Measurements from ENCODE around the gene IPPK.

GRCh38 chr9:91156704-91157461 lies 204.8 kb downstream of the AUH start:
- PRO-cap, 3 experiments: no peak in any of the 3 experiments
- RAMPAGE, long total RNA: no peak
- RRBS, 2 experiments: no CpG with 5 or more reads among the region's 8 CpGs

GRCh38 chr9:91163057-91163589 lies 198.6 kb downstream of the AUH start:
- PRO-cap, 3 experiments: no peak in any of the 3 experiments
- RAMPAGE, long total RNA: no peak
- RRBS, 2 experiments: no CpG with 5 or more reads among the region's 15 CpGs

DNA sequence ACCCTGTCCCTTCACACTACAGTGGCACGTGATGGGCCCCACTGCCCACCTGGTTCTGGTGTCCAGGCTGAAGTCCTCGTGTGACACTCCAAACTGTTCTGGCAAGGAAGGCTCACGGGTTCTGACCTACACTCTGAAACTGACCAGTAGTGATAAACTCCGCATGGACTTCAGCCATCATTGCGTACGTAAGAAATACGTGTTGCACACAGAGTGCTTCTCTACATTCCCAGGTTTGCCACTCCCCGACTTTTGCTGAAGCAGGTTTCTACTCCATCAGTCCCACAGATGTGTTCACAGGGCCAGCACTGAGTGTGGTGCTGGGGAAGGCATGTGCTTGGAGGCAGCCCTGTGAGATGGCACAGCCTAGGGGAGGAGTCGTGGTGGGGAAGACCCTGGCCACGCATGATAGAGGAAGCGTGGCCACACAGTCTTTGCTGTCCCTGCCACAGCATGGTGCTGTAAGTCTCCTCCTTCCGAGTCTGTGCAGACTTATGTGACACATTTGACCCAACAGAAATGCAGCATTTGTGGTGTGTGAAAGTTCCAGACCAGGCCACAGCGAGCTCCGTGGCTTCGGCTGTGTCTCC lies 198.0 kb downstream of the AUH start:
- PRO-cap, 3 experiments: no peak in any of the 3 experiments
- RAMPAGE, long total RNA: no peak
- RRBS, 2 experiments: no CpG with 5 or more reads among the region's 15 CpGs

DNA sequence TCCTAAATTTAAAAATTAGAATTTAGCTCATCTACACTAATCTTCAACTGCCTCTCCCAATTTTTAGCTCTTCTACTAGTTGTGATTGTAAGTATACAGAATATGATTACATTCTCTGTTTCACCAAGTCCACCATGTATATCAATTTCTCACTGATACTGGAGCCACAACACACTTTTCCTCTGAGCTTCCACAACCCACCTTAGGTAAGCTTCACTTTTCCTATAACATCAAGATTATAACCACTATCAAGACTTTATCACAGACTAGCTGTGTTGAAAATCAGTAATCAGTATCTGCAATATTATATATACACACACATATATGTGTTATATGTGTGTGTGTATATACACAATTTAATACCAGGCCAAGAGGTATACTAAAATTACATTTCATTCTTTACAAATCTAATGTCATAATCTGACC lies 97.9 kb downstream of the AUH start:
- PRO-cap, 3 experiments: no peak in any of the 3 experiments
- RAMPAGE, long total RNA: no peak

- PRO-cap, 3 experiments: no peak in any of the 3 experiments
- RAMPAGE, long total RNA: no peak
- RRBS, 2 experiments: no CpG with 5 or more reads among the region's 1 CpG
These were observed 63.3 kb downstream of the AUH start for GRCh38 chr9:91298419-91298913.

DNA sequence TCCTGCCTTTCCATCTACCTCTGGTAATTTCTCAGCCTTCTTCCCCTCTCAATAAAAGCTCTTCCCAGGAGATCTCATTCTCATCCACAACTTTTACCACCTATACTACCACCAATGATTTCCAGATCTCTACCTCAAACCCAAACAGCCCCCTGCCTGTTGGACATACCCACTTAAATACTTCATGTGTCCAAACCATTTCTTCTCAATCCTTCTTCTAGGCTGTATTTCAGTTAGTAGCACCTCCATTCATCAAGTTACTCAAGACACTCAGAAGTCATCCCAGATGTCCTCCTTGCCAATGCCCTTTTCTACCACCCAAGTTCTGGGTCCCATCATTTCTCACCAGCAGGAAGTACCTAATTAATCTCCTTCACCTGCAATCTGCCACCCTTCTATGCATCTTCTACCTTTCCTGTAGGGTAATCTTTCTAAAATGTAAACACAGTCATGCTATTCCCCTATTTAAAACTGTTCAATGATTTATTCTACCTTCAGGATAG lies 61.5 kb downstream of the AUH start:
- PRO-cap, 3 experiments: no peak in any of the 3 experiments
- RAMPAGE, long total RNA: no peak

- PRO-cap, 3 experiments: peak in 2 of 3 experiments; most common plus-strand start chr9:91303105 (in 1); most common minus-strand start chr9:91302929 (in 1)
- RAMPAGE, long total RNA: no peak
- RRBS, 2 experiments: no CpG with 5 or more reads among the region's 7 CpGs
These were observed 58.9 kb downstream of the AUH start for GRCh38 chr9:91302657-91303334.

DNA sequence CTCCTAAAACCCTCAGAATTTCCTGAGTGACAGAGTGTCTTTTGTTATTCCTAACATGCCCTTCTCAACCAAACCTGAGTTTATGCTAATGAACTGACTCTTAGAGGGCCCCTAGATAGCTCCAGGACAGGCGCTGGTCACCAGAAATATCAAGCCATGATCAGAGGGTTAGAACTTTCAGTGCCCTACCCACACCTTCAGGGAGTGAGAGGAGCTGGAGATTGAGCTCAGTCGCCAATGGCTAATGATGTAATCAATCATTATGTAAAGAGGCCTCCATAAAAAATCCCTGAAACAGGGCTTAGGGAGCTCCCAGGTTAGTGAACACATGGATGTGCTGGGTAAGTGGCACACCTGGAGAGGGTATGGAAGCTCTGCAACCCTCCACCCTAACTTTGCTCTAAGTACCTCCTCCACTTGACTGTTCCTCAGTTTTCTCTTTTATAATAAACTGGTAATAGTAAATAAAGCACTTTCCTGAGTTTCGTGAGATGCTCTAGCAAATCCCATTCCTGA lies 15.6 kb downstream of the AUH start:
- PRO-cap, 3 experiments: no peak in any of the 3 experiments
- RAMPAGE, long total RNA: no peak
- RRBS, 2 experiments: no CpG with 5 or more reads among the region's 3 CpGs

DNA sequence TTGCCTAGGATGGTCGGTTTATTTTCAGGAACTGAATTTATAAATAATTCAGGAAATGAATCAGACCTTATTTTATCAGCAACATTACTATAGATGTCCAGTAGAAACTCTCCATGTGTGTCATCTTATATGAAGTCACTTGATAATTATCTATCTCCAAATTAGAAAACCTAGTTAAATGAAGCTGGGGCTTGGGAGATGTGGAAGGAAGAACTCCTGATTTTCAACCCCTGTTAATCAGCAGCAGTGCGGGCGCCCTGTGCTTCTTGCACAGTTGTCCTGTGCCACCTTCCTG lies 13.4 kb upstream of the AUH start:
- PRO-cap, 3 experiments: no peak in any of the 3 experiments
- RAMPAGE, long total RNA: no peak
- RRBS, 2 experiments: no CpG with 5 or more reads among the region's 3 CpGs

GRCh38 chr9:91395775-91396189 lies 27.9 kb downstream of the NFIL3 start:
- PRO-cap, 3 experiments: no peak in any of the 3 experiments
- RAMPAGE, long total RNA: no peak
- RRBS, 2 experiments: no CpG with 5 or more reads among the region's 3 CpGs

GRCh38 chr9:91428798-91429250 lies 5.2 kb upstream of the NFIL3 start:
- PRO-cap, 3 experiments: peak in 1 of 3 experiments; most common minus-strand start chr9:91429026 (in 1)
- RAMPAGE, long total RNA: no peak
- RRBS, 2 experiments: no CpG with 5 or more reads among the region's 3 CpGs

DNA sequence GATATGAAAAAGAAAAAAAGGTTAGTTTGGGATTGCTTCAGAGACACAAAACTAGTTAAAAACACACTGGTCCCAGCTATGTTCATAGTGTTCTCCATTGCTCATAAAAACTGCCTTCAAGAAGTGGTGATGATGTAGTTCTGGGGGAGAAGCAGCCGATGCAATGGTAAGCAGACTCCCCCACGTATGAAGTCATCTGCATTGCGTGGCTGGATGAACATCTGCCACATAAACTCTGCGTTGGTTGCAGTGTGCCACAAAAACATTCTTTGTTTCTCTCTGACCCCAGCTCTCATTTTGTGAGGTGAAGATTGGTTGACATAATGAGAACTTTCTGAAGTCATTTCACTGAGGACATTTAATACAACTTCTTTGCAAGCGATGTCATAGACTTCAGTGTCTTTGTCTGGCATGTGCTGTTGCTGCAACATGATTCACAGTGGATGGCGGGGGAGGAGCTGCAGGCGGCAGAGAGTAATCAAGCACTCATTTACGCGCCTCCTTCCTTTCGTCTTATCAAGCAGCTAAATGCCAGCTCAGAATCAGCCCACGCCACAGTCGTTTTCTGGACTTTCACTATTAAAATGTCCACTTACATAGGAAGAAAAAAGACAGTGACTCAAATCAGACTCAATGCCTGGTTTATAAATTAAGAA lies 91.5 kb upstream of the NFIL3 start:
- PRO-cap, 3 experiments: no peak in any of the 3 experiments
- RAMPAGE, long total RNA: no peak
- RRBS, 2 experiments: no CpG with 5 or more reads among the region's 12 CpGs

- PRO-cap, 3 experiments: no peak in any of the 3 experiments
- RAMPAGE, long total RNA: no peak
- RRBS, 2 experiments: no CpG with 5 or more reads among the region's 7 CpGs
These were observed 4.3 kb downstream of the ROR2 start for GRCh38 chr9:91945633-91946191.

DNA sequence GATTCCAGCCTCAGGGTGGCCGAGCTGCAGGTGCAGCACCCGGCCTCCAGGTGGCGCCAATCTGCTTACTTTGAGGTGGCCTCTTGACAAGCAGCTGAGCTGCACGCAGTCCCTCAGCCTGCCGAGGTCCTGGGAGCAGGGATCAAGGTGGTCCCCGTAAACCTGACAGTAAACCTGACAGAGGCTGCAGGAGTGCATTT lies 25.1 kb upstream of the SPTLC1 start:
- PRO-cap, 3 experiments: no peak in any of the 3 experiments
- RAMPAGE, long total RNA: no peak
- RRBS, 2 experiments: no CpG with 5 or more reads among the region's 6 CpGs

DNA sequence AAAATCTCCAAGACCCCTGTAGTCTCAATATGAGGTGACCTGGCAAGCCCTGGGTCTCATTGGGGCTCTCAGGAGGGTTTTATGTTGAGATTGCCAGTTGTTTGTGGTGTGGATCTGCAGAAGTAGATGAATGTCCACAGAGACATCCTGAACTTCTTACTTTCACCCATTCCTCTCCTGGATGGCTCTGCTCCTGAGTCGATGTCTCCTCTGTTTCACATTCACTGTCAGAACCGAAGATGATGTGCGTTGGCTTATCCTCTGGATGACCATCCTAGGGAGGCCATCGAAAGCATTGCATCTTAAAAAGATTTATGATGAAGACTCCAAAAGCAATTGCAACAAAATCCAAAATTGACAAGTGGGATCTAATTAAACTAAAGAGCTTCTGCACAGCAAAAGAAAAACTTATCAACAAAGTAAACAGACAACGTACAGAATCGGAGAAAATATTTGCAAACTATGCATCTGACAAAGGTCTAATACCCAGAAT lies 14.1 kb downstream of the NOL8 start:
- PRO-cap, 3 experiments: no peak in any of the 3 experiments
- RAMPAGE, long total RNA: no peak
- RRBS, 2 experiments: no CpG with 5 or more reads among the region's 6 CpGs

- PRO-cap, 3 experiments: peak in 3 of 3 experiments; most common plus-strand start chr9:92670301 (in 1); most common minus-strand start chr9:92670131 (in 3)
- RAMPAGE, long total RNA: no peak
- RRBS, 2 experiments: 3% methylated on average over 30 of the region's 97 CpGs
These were observed at the start of gene IPPK for GRCh38 chr9:92669334-92670493. TSS of gene IPPK (minus strand) at chr9:92670131.

- PRO-cap, 3 experiments: peak in 3 of 3 experiments; most common plus-strand start chr9:92765163 (in 3); most common minus-strand start chr9:92765452 (in 2)
- RAMPAGE, long total RNA: no peak
- RRBS, 2 experiments: 2% methylated on average over 20 of the region's 66 CpGs
These were observed 456 bp upstream of the BICD2 start for GRCh38 chr9:92764956-92765621.

DNA sequence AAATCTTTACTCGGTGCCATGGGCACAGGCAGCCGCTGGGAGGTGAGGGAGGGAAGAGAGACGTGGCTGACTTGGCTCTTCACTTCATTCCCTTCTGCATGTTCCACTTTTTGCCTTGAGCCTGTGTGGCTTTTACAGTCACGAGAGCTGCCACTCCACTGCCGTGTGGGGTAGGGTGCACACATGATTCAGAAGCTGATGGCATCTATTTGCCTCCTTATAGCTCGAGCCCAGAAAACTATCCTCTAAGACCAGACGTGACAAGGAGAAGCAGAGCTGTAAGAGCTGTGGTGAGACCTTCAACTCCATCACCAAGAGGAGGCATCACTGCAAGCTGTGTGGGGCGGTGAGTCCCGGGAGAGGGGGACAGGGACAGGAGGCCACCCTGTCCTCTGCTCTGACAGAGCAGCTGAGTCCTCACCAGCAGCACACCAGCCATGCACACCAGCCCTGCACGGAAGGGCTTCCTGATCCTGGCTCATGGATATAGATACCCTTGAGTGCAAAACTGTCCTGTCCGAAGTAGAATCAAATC lies 28.8 kb upstream of the SUSD3 start:
- PRO-cap, 3 experiments: no peak in any of the 3 experiments
- RAMPAGE, long total RNA: no peak
- RRBS, 2 experiments: no CpG with 5 or more reads among the region's 11 CpGs

- PRO-cap, 3 experiments: no peak in any of the 3 experiments
- RAMPAGE, long total RNA: no peak
- RRBS, 2 experiments: no CpG with 5 or more reads among the region's 1 CpG
These were observed 22.2 kb upstream of the SUSD3 start for GRCh38 chr9:93036393-93036657.

GRCh38 chr9:93040202-93040768 lies 18.2 kb upstream of the SUSD3 start:
- PRO-cap, 3 experiments: no peak in any of the 3 experiments
- RAMPAGE, long total RNA: no peak
- RRBS, 2 experiments: no CpG with 5 or more reads among the region's 11 CpGs